ENCODE data around the gene RFX1.

DNA sequence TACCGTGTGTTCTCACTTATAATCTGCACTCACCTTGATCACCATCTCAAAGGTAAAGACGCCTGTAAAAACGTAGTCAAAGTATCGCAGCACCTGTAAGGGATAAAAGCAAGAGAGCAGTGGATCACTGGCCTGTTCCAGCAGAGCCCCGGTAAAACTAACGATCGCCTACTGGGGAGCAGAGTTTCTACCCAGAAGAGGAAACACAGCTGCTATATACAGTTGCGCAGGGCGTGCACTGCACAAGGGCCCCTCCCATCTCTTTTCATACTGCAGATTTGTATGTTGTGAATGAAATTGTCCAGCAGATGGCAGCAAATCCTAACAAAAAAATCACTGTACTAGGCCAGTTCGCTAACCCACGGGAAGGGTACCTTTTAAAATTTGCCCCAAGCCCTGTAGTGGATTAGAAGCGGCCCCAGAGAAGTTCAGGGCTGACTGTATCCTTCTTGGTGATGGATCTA lies 126.9 kb downstream of the IER2 start:
- PRO-cap: no peak
- RAMPAGE, long total RNA, 5 experiments: no peak in any of the 5 experiments
- RRBS: no CpG with 5 or more reads among the region's 12 CpGs

DNA sequence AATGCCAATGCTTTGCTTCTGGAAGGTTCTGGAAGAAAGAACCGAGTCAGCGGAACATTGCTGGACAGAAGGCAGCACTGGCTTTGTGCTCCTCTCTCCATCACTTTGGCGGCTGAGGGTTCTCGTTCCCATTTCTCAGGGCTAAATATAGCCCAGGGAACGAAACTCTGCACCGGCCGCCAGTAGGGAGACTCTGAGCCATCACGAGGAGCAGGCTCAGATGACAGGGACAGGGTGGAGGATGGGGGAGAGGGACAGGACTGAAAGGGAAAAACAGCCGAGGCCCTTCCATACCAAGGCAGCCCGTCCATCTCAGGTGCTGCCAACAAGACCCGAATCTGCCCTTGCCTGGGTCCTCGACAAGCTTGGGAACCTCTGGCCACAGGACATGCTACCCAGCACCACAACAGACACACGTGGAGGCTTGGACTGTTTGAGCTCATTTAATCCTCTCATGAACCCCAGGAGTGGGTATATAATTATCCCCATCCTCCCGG lies 166.3 kb downstream of the CACNA1A start:
- PRO-cap: no peak
- RAMPAGE, long total RNA, 5 experiments: no peak in any of the 5 experiments
- RRBS: no CpG with 5 or more reads among the region's 14 CpGs

DNA sequence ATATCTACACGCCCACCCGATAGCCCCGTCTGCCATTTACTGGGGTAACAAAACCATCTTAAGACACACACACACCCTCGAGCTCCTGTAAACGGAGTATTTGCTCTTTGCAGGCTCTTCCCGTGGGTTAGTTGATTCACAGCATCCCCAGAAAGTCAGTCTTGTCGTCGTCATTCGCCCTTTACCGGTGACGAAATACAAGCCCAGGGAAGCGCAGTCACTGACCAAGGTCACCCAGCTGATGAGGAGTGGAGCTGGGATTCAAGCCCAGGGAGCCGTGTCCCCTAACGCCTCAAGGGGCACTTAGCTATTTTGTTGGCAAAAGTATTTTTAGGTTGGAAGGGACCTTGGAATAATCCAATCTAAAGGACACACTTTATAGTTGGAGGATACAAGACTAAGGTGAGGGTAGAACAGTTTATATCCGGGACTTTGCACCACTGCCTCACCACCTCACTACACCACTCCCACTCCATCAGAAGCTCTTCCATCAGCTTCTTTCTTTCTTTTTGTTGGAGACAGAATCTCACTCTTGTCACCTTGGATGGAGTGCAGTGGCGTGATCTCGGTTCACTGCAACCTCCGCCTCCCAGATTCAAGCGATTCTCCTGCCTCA lies 919 bp downstream of the YJU2B start:
- PRO-cap: no peak
- RAMPAGE, long total RNA, 5 experiments: no peak in any of the 5 experiments
- RRBS: no CpG with 5 or more reads among the region's 19 CpGs

DNA sequence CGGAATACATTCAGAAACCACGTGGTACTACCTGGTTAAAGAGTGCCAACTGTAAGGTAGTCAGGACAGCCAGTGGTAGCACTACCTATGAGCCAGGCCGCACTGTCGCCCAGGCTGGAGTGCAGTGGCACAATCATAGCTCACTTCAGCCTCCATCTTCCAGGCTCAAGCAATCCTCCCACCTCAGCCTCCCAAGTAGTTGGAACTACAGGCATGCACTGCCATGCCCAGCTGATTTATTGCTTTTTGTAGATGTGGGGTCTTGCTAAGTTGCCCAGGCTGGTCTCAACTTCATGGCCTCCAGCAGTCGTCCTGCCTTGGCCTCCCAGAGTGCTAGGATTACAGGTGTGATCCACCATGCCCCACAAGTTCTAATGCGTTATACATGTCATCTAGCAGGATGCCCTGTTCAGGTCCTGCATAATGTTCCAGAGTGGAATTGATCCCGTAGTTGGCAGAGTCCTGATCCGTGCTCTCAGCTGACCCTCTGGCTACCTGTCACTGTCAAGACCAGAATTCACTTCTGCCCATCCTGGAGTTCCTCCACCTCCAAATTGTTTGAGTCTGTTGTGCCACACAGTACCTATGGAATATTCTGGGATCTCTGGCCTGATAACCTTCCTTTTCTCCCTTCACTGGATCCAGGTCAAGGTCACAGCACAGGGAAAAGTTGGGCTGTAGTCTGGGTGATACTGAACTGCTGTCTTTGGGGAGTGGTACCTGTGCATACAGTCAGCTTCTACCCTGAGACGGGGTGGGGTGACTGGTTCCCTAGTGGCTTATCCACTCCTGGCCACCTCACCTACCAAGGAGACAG lies 4.7 kb downstream of the C19orf53 start:
- PRO-cap: no peak
- RAMPAGE, long total RNA, 5 experiments: no peak in any of the 5 experiments
- RRBS: 99% methylated on average over 1 of the region's 9 CpGs

DNA sequence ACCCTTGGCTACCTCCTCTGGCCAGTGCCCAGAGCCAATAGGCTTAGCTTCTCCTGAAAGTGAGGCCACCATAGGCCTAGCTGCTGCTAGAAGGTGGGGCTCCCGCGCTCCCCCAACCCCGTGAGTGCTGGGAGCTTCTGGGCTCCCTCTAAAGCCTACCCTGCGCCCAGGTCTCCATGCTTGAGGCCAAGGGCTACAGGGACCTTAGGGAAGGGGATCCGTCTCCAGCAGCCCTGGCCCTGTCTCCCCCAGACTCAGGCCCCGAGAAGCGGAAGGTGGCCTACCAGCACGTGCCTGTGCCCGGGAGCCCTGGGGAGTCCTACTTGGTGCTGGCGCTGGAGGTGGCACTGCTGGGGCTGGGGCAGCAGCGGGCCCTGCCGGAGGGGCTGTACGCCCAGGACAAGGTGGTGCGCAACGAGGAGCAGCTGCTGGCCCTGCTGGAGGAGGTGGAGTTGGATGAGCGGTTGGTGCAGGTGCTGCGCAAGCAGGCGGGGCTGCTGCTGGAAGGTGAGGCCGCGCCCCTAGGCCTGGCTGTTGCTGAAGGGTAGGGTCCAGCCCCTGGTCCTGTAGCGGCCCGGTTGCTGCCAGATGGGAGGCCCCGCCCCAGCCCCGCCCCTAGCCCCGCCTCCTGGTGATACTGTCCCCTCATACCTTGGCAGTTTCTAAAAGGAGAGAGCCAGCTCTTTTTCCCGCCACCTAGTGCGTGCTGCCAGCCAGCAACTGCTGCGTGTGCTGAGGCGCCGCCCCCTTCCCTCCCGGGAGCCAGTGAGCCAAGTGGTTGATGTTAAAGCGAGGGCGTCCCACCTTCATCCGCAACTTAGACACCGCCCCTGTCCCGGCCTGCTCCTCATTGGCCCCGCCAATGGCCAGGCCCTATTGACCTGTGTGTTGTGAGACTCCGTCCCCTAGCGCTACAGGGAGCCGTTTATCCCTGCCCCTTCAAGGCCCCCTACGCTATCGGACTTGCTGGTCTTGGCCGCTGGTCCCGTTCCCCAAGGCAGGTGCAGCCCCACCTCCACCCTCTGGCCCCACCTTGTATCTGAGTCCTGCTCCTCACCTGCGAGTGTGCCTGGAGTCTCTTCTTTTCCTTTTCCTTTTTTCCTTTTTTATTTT lies 22.6 kb downstream of the ZSWIM4 start:
- PRO-cap: no peak
- RAMPAGE, long total RNA, 5 experiments: start-site peak on the plus strand in 2 of 5 experiments, centred at positions 110 to 321 of the sequence, 5 to 8 reads per replicate; start-site peak on the minus strand in 1 of 5 experiments, centred at position 436 of the sequence, 6 reads per replicate
- RRBS: 22% methylated on average over 9 of the region's 45 CpGs

DNA sequence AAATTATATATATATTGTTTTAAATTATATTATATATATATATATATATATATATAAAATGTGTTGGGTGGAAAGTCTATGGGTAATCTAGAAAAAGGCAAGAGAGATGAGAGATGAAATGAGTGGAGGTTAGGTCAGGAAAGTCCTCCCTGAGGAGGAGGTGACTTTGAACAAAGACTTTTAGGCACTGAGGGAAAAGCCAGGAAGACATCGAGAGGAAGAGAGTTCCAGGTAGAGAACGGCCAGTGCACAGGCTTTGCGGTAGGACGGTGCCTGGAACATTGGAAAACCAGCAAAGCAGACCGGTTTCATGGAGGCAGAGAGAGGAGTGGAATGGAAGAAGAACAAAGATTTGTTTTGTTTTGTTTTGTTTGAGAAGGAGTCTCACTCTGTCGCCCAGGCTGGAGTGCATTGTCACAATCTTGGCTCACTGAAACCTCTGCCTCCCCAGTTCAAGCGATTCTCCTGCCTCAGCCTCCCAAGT lies 31.2 kb upstream of the NANOS3 start:
- PRO-cap: no peak
- RAMPAGE, long total RNA, 5 experiments: no peak in any of the 5 experiments
- RRBS: no CpG with 5 or more reads among the region's 7 CpGs

GRCh38 chr19:13846452-13846566 lies 30.6 kb upstream of the NANOS3 start:
- PRO-cap: no peak
- RAMPAGE, long total RNA, 5 experiments: no peak in any of the 5 experiments
- RRBS: no CpG with 5 or more reads among the region's 3 CpGs

DNA sequence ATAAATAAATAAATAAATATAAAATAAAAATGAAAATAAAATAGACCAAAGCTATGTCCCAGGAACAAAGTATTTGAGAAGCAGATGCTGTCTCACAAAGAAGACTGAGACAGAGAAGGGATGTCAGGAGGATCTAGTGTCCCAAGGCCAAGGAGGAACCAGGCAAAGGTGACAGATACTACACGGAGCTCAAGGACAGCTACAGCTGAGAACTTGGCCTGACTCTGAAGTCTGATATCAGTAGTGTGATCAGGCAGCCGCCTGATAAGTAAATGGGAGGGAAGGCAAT lies 20.5 kb upstream of the NANOS3 start:
- PRO-cap: no peak
- RAMPAGE, long total RNA, 5 experiments: no peak in any of the 5 experiments
- RRBS: no CpG with 5 or more reads among the region's 2 CpGs

GRCh38 chr19:13963579-13964136 lies 11.3 kb downstream of the DCAF15 start:
- PRO-cap: no peak
- RAMPAGE, long total RNA, 5 experiments: start-site peak on the minus strand in 1 of 5 experiments, at chr19:13963409-13963982 at its widest, 10 reads per replicate
- RRBS: 87% methylated on average over 1 of the region's 51 CpGs

DNA sequence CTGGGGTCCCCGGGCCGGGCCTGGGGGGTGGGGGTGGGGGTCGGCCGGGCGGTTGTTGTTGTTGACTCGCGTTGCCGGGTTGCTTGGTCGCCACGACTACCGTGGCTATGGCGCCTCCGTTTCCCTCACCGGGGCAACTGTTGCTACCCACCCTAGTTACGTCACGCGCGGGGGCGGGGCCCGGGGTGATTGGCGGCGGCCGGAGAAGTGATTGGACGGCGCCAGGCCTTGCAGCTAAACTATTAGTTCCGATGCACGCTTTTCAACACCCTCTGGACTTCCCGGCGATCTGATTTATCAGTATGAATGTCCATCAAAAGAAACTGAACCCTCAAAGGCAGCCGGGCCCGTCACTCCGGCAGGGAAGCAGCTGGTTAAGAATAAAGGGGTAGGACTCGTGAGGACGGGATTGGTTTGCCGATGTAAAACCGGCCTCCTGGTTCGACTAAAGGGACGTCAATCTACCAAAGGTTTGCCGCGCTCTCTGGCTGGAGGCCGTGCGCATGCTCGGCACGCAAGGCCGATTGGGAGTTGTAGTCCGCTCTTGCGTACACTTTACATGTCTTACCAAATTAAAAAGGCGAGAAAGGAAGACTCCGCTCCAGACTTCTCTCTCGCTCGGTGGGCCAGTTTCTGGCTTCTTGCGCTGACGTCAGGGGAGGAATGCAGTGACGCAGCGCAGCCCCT lies at the start of gene RFX1:
RFX1 (minus strand) TSS at position 139 of the 687 bp plus-strand sequence.
- PRO-cap: unidirectional peak, minus-strand start at position 139 of the sequence; unidirectional peak, plus-strand start at position 517 of the sequence; unidirectional peak, plus-strand start at position 575 of the sequence
- RAMPAGE, long total RNA, 5 experiments: start-site peak on the minus strand in 2 of 5 experiments, centred at positions 80 to 488 of the sequence, 12 to 24 reads per replicate
- RRBS: 2% methylated on average over 25 of the region's 55 CpGs

DNA sequence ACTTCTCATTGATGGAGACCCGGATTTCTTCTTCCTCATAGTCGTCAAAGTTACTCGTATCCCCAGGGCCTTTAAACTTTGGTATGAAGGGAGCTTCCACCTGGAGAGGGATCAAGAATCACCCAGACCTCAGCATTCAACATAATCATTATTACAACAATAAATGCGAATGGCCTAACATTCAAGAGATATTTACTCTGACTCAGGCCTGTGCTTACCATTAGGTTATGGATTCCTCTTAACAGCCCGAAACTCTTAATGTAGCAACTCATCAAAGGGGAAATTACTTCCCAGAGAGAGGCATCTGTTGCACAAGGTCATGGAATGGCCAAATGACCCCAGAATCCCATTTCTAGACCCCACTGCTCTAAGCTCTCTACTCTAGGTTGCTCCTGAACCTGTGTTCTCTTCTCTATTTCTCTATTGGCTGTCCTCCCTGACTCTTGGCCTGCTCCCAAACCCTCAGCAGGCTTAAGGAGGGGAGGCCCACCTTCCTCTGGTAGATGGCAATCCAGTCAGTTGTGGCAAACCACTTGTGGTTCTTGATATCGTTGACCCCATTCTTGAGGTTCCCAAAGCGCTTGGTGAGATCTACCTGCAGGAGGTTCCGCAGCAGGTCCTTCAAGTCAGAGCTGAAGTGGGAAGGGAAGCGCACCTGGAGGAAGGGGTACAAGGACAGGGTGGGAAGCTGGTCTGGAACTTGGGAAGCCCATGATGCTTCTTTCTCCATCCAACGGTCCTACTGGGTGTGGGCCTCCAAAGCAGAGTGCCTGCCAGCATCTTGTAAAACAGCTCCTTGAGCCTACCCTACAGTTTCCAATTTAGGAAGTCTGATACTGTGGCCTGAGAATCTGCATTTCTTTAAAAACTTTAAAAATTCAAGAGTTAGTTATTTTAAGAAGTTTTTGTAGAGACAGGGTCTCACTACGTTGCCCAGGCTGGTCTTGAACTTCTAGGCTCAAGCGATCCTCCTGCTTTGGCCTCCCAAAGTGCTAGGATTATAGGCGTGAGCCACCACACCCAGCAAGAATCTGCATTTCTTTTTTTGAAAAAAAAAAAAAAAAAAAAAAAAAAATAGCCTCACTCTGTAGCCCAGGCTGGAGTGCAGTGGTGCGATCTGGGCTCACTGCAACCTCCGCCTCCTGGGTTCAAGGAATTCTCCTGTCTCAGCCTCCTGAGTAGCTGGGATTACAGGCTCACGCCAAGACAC lies 8.0 kb upstream of the C19orf67 start:
- PRO-cap: no peak
- RAMPAGE, long total RNA, 5 experiments: start-site peak on the minus strand in 1 of 5 experiments, centred at position 613 of the sequence, 6 reads per replicate
- RRBS: no CpG with 5 or more reads among the region's 16 CpGs

DNA sequence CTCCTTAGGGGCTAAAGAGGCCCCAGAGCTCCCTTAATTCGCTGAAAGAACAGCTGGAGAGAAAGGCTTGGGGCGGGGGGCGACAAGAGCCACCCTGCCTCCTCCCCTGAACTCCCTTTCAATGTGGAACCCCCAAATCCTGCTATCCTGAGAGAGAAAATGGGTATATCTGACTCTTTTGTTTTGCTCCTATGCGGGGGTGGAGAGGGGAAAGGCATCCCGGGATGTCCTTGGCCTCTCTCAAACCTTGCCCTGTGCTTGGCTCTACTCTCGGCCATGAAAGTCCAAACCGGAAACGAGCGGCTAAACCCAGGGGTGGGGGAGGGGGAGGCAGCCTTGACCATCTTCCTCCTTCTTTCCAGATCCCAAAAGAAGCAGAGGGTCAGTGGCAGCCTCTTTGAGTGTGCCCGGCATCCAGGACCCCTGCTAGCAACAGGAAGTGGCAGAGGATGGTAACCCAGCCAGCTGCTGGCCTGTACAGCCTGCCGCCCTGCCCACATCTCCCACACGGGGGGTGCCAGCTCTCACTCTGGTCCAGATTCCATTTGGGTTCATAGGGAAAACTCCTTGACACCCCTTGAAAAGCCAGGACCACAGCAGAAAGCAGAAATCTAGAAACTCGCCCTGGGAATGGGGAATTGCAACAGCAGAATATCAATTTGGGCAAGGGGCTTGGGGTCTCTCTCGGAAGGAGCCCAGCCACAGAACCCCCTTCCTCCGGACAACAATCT lies 4.5 kb downstream of the PRKACA start:
- PRO-cap: unidirectional peak, minus-strand start at position 278 of the sequence
- RAMPAGE, long total RNA, 5 experiments: no peak in any of the 5 experiments
- RRBS: 37% methylated on average over 6 of the region's 15 CpGs

DNA sequence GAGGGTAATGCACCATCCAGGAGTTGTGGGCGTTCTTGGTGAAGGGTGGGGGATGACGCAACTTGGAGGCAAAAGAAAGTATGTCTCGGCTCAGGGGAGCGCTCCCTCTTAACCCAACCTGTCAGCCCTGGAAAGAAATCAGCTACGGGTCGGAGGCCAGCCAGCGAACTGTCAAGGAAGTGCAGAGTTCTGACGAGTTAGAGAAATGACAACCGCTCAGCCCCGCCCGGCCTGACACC lies 15.3 kb upstream of the ADGRL1 start:
- PRO-cap: no peak
- RAMPAGE, long total RNA, 5 experiments: no peak in any of the 5 experiments
- RRBS: no CpG with 5 or more reads among the region's 11 CpGs

- PRO-cap: no peak
- RAMPAGE, long total RNA, 5 experiments: no peak in any of the 5 experiments
- RRBS: no CpG with 5 or more reads among the region's 12 CpGs
Observed at GRCh38 chr19:14283723-14284525, 78.0 kb upstream of the ADGRL1 start.

DNA sequence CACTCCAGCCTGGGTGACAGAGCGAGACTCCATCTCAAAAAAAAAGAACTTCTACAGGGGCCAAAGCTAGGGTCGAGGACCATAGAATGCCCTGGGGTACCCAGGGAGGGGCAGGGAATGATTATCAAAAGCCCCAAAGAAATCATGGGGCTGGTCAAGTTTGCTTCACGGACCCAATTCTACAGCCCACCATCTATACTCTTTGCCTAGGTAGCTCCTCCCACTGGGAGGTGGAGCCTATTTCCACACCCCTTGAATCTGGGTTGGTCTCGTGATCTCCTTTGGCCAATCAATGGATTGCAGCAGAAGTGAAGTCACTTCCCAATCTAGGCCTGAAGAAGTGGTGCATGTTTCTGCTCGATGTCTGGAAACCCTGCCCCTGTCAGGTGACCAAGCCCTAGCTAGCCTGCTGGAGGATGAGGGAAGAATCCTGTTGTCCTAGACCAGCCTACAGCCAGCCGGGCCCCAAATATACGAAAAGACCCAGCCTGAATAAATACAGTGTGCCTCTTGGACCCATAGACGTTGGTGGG lies 86.3 kb upstream of the ADGRE5 start:
- PRO-cap: no peak
- RAMPAGE, long total RNA, 5 experiments: no peak in any of the 5 experiments
- RRBS: no CpG with 5 or more reads among the region's 8 CpGs

- PRO-cap: no peak
- RAMPAGE, long total RNA, 5 experiments: no peak in any of the 5 experiments
- RRBS: no CpG with 5 or more reads among the region's 8 CpGs
Observed at GRCh38 chr19:14372369-14372865, 8.8 kb upstream of the ADGRE5 start.

GRCh38 chr19:14412519-14413286 lies 6.4 kb downstream of the DDX39A start:
- PRO-cap: no peak
- RAMPAGE, long total RNA, 5 experiments: start-site peak on the minus strand in 1 of 5 experiments, at chr19:14412556-14413281 at its widest, 18 reads per replicate
- RRBS: 80% methylated on average over 2 of the region's 32 CpGs

DNA sequence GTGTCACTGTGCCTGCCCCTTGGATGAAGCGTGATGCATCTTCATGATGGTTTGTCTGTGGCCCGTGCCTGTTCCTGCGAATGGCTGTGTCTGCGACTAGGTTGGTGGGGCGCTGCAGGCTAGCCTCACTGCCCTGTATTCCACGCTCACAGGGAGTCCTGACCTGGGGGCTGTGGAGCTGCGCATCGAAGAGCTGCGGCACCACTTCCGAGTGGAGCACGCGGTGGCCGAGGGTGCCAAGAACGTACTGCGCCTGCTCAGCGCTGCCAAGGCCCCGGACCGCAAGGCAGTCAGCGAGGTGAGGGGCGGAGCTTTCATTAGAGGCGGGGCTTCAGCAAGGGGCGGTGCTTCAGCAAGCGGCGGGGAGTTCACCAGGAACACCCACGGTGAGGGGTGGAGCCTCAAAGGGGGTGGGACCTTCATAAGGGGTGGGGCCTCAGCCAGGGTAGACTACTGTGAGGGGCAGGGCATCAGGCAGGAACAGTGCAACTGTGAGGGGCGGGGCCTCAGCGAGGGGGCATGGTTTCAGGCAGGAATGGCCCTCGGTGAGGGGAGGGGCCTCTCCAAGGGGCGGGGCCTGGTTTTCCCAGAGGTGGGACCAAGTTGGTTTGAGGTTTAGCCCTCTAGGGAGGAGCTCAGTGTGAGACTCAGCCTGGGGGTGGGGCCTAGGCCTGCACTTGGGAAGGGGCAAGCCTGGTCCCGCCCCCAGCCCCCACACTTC lies 17.2 kb downstream of the PKN1 start:
- PRO-cap: no peak
- RAMPAGE, long total RNA, 5 experiments: start-site peak on the plus strand in 2 of 5 experiments, centred at positions 197 to 199 of the sequence, 23 to 26 reads per replicate
- RRBS: no CpG with 5 or more reads among the region's 30 CpGs

DNA sequence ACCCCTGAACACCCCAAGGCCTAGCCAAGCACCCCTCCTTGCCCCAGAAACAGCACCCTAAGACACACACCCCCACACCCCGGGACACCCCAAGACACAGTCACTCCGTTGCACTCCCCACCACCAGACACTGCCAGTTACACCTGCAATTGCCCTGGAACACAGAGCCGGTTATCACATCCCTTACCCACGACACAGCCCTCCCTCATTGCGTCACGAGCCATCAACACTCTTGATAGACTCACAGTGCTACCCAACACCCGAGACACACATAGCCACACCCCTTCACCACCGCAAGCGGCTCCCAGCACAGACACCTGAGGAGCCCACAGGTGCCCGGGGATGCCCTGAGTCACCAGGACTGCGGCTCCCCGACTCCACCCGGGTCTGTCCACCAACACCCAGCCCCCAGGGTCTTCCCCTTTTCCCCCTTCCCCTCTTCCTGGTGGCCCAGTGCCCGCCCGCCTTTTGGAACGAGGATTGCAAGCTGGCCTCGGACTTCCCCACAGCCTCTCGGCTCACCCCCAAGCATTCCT lies 1.5 kb upstream of the PTGER1 start:
- PRO-cap: bidirectional peak, plus-strand start at position 326 of the sequence, minus-strand start at position 132 of the sequence
- RAMPAGE, long total RNA, 5 experiments: no peak in any of the 5 experiments
- RRBS: 28% methylated on average over 7 of the region's 18 CpGs

GRCh38 chr19:14482336-14483027 lies 7.3 kb upstream of the PTGER1 start:
- PRO-cap: no peak
- RAMPAGE, long total RNA, 5 experiments: start-site peak on the minus strand in 3 of 5 experiments, at chr19:14482689-14482932 at its widest, 18 to 29 reads per replicate
- RRBS: no CpG with 5 or more reads among the region's 20 CpGs